ENCODE measurements around a stretch of chr10.

DNA sequence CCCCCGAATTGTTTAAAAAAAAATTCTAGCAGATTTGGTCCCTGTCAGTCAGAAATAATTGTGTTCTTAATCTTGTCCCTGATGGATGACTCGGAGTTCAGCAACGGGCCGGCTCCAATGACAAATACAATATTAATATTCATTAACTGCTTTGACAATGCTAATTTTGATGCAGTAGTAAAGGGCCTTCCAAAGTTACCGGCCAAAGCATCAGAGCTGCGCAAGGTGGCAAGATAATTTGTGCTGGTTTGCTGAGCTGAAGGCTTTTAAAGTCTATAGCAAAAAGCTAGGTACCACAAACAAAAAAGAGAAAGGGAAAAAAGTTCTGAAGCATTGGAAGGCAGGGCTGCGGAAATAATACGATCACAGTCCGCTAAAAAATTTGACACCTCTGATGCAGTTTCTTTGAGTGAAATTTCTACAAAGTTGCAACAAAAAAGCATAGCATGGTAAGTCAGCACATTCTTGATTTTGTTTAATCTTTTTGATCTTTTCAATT lies 175.5 kb downstream of the TCF7L2 start:
- RRBS = 44% methylated on average over 2 of the region's 9 CpGs

- RRBS = no CpG with 5 or more reads among the region's 8 CpGs
Observed at GRCh38 chr10:113560919-113561867, 8.3 kb downstream of the HABP2 start.

DNA sequence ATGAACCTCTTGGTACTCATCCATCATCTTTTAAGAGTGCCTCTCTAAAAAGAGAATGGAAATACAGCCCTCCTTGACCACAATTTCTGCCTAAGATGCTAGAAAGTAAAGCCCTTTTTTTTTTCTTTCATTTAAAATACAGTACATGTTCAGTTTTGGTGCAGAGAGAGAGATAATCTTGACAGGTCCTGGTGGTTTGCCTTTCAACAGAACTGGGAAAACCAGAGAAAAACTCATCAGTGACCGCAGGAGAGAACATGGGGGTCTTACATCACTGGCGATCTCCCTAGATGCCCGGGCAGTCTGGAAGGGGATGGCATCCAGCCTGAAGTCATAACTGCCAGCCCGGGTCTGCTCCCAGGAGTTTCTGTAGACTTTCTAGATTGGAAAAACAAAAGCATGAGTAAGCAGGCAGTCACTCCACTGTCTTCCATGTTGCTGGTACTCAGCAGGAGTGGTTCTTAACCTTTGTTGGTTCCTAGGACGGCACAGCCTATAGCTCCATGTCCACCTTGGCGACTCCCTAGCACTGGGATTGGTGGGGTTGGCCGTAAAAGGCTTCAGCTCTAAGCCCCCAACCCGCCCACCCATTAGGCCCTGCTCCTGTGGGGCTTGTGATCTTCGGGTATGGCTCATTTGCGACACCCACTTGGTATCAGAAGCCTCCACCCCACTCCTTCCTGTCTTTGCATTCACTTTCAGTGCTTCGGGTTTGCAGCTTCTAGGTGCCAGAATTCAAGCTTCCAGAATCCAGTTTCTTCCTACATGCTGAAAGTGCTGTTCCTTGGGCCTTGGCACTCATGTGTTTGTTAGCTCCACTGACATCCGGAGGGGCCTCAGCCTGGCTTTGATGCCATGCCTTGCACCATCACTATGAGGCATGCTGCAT lies 39.3 kb downstream of the HABP2 start:
- RRBS = 40% methylated on average over 1 of the region's 12 CpGs

DNA sequence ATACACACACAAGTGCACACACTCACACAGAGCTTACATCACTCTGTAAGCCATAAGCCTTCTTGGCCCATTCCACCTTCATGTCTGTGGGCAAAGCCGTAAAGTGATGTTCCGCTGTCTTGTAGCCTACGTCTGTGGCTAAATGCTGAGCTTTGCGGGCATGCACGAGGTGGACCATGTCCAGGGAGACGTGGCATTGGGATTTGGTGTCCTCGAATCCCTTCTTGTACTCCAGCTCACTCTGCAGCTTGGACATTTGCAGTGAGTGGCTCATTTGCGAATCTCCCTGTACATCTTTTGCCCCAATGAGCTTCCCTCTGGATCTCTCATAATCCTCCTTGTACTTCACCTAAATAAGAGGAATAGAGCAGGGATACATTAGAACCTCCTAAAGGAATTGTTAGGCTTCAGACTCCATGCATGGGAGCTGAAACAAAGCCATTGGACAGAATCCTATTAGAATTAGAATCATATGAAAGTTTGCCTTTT lies 42.0 kb downstream of the NRAP start:
- RRBS = no CpG with 5 or more reads among the region's 8 CpGs

GRCh38 chr10:113709082-113709465 lies 29.4 kb downstream of the CASP7 start:
- RRBS = no CpG with 5 or more reads among the region's 8 CpGs

DNA sequence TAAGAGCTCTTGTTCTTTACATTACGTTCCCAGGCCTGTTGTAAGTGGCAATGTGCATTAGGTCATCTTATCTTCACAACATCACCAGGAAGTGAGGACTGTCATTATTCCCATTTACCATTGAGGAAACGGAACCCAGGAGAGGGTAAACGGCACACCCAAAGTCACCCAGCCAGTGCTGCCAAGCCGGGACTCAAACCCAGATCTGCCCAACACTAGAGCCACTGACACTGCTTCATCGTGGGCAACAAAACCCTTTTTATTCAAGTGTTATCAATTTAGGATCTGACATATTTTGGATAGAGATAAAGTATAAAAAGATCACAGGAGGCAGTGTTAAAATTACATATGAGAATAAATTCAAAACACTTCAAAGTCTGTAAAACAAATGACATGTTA lies 73.2 kb downstream of the NHLRC2 start:
- RRBS = no CpG with 5 or more reads among the region's 5 CpGs

DNA sequence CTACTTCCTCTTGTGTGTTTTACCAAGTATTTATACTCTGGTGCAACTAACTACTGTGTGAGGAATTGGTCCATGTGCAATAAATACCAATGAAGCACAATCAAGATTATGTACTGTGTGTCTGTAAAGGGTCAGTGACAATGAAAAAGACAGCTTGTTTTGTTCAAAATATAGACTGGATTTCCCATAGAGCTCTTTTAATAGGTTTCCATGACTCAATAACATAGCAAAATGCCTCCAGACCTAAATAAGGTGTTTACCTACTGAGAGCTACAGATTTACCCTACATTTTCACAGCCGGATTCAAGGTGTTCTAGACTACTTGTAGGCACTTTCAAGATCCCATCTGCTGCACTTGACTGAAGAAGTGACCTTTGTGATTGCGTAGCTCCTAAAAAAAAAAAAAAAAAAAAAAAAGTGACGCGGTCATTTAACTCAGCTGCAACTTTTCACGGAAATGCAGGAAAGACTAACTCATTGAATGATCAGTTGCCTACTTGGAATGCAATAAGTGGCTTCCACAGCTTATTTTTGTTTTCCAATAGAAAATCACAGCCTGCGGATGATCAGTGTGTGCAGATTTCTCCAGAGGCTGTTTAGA lies 3.2 kb downstream of the ADRB1 start:
- RRBS = no CpG with 5 or more reads among the region's 6 CpGs

- RRBS = no CpG with 5 or more reads among the region's 7 CpGs
Observed at GRCh38 chr10:114048296-114049136, 4.8 kb downstream of the ADRB1 start.

GRCh38 chr10:114399355-114400180 lies 4.7 kb downstream of the AFAP1L2 start:
- RRBS = no CpG with 5 or more reads among the region's 8 CpGs

DNA sequence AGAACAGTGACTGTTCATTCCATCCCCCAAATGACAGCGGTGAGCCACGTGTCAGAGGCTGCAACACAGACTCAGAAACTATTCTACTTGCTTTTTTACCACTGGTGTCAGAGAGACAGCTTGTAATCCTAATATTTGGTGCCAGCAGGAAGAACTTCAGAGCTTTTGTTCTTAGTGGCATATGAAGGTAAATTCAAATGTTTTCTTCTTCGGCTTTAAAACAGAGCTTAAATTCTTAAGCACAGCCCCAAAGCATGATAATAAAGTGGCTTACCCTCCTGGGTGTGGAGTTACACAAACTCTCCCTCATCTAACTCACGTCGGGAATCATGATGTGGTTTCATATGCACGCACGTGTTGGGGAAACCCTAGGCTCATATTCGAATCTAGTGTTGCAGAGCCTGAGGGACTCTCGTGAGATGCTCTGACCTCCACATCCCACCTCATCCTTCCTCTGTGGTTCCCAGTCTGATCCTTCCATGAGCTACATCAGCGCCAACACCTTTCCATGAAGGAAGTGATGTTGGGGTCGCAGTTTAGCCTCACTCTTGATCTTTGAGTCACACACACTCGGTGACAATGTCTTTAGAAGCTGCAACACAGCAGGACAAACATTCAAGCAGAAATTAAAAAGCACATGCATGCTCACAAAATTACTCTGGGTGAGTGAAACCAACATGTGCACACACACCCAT lies 30.3 kb upstream of the AFAP1L2 start:
- RRBS = no CpG with 5 or more reads among the region's 12 CpGs

DNA sequence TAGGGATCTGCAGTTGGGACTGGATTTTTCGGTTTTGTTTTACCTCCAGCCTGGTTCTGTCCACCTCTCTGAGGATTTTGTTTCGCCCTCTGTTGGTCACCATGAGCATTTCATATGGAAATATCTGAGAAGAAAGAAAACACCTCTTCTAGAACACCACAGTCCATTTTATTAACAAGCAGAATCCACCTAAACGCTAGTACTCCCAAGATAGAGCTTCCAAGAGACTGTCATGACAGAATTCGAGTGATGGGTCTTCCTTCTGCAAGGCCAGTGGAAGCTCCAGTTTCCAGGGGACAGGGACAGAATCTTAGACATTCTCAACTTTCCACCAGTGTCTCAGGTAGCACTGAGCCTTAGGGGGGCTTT lies 33.5 kb upstream of the AFAP1L2 start:
- RRBS = no CpG with 5 or more reads among the region's 4 CpGs

GRCh38 chr10:114518552-114518968 lies 114.3 kb upstream of the AFAP1L2 start:
- RRBS = no CpG with 5 or more reads among the region's 2 CpGs

DNA sequence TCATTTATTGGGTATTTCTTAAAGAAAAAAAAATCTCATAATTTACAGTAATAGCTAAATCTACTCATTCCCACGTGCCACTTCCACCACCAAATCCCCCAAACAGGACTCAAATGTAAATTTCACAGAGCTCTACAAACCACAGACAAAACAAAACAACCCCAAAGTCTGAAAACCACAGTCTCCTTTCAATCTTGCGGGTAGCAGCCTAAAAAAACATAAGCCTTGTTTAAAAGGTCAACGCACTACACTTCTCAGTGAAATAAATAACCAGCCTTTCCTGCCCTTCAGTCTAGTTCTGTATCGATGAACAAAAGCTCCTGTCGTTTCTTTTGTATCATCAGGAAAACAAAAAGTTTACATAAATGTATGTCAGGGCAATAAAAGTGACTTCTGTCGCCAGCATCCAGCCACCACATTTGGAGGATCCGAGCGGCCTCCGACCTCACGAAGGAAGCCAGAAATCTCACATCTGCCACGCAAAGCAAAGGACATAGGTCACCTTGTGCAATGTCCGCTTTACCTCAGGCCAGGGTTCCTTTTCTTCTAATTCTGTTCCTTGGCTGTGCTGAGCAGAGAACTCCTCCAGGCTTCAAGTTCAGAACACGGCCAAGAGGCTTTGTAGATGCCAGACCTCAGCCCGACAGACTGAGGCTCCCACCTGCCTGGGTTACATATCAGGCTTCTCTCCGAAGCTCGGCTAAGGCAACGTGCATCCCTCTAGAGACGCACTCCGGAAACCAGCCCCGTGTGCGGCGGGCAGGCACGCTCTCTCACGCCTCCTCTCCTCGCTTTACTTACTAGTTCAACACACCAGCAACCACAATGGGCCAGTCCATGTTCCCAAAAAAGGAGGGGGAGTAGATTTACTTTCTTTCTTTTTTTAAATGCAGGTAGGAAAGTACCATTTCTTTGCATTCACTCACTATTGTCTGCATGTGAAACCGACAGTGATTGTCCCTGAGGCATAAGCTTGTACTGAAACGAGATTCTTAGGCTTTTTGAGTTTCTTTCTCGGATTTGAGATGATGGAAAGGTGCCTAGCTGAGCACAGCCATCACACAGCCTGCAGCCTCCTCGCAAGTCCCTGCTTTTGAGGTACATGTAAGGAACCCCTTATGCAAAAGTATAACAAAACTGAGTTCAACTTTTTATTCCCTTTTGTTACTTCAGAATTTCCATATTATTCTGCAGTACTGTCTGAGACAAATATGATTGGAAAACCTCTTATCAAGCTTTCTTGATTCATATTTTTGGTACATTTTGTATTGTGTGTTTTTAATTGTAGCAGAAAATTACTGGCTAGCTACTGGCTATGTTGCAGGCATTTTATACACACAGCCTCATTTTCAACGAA lies 122.3 kb upstream of the AFAP1L2 start:
- RRBS = no CpG with 5 or more reads among the region's 30 CpGs

DNA sequence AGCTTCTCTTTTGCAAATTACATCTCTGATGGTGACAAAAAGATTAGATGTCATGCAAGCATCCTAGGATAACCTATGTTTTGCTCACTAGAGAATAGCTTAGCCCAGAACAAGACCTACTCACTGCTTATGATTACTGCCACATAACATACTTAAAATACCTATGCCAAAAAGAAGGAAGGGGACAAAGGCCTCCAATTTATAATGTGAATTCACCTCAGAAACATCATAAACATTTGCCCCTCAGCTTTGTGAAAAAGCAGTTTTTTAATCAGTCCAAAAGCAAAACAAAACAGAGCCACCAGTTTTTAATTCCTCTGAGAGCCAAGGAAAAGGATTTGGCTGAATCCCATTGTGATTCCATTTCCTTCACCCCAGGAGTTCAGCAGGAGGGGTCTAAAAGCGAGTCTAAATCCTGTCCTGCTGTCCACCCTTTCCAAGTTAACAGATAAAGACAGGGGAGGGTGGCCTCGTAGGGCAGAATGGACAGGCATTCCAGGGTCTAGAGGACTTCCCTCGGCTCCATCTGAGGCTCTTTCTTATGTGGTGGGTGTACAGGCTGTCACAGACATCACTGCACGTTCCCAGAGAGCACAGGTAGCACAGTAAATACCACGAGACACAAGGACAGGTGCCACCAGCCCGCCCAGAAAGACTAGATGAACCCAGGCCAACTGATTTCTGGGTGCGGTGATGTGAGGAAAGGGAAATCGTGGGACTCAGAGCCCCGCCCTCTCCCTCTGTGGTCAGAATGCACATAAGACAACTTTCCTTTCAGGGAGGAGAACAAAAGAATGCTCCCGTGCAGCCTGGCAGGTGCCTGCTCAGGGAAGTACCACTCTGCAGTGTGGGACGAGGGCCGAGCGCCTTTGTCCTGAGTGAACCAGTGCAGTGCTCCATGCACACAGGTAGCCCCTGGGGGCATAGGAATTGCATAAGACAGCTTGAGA lies 119.9 kb downstream of the ABLIM1 start:
- RRBS = no CpG with 5 or more reads among the region's 13 CpGs

DNA sequence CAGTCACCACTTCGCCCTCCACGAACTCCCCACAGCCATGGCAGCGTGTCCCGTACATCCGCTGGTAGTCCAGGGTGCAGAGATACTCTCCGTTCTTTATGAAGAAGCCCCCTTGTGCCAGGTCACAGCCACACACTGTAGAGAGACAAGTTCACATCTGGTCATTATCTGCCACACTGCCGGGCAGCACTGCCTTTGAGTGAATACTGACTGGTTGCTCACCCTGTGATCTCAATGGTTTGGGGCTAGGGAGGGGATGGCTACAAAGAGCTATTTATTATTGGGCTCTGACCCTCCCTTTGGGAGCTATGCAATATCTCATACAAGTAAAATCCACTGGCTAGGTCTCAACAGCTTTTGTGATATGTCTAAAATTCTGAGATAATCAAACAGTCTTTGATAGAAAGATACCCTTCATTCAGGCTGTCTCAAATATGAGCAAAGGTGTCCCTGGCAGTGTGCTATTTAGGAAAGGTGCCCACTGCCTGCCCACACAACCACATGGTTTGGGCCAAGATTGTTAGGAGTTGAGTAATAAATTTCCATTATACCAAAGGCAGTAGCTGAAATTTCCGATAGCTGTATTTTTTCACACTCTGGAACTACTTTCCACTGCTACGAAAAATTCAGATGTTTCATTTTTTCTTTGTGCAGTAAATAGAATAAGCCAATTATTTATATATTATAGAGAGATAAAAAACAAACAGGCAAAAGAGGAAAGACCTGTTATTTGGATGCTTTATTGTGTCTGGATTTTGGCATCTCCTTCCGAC lies 82.4 kb downstream of the ABLIM1 start:
- RRBS = no CpG with 5 or more reads among the region's 10 CpGs

- RRBS = no CpG with 5 or more reads among the region's 12 CpGs
Observed at GRCh38 chr10:114628824-114629783, 29.0 kb downstream of the ABLIM1 start.

- RRBS = no CpG with 5 or more reads among the region's 4 CpGs
Observed at GRCh38 chr10:114706375-114706813, 48.3 kb upstream of the ABLIM1 start.

DNA sequence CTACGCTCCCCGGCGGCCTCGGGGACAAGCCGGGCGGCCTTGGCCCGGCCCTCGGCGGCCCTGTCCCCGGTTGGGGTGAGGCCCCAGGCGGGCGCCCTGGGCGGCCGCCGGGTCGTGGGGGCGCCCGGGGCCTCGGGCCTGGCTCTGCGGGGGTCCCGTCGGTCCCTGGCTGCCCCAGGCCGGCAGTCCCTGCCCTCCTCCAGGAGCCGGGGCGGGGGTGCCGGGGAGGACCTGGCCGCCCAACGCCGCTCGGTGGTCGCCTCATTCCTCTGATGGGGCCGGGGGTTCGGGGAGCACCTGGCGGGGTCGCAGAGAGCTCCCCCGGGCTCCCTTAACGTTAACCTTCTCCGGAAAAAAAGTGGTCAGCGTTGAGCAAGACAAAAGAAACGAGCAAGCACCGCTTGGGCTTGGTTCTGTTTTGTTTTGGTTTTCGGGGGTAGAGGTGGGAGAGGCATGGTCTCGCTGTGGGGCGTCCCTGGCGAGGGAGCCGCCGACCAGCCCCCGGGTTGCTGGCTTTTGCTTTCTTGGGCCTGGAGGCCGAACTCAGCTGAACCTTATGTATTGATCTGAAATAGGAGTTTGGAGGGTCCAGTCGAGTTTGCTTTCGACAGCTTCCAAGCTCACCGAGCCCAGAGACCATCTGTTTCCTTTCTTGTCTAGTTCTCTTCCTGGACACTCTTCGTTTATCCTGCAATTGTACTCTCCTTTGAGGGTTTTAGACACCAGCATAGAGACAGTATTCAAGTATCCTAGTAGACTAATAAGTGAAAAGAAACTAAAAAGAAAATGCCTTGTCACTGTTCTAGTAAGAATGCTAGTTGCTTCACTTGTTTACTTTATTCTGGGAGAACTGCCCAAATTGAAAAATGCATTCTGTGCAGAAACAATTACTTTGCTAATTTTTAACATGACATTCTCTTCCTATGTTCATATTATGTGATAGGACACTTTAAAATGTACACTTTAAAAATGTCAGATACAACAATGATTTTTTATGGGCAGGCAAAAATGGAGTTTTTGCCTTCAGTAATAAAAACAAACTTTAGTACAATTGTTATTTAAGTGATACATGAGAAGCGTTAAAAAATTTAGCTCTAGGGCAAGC lies 944 bp downstream of the FHIP2A start:
- RRBS = 2% methylated on average over 23 of the region's 54 CpGs

DNA sequence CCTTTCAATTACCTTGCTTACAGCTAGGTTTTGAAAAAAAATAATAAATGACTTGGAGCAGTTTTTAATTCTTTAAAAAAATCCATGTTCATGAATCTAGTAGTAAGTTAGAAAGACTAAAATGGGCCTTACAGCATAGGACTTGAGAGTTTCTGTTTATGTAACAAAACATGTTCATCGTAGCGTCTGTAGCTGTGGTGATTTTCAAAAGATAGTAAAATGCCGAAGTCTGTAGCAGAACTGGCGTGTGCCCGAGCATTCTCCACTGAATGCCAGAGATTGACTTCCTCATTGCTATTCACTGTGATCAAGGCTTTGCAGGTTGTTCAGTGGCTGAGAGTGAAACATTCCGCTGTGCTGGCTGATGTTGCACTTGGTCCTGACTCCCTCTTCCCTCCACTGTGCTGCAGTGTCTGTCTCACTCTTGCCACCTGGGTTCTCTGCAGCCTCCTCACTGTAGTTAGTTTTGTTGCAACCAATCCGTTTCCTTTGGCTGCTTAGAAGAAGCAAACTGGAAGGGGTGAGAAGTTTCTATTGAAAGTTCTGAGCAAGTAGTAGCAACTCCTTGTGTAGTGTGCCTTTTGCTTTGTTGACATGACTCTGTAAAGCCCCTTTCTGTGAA lies 37.6 kb downstream of the FHIP2A start:
- RRBS = no CpG with 5 or more reads among the region's 7 CpGs

Measured in T47D (cell line).